Ovary (tissue), 7 donors: ENCODE measurements around the genes NLE1 and UNC45B.

DNA sequence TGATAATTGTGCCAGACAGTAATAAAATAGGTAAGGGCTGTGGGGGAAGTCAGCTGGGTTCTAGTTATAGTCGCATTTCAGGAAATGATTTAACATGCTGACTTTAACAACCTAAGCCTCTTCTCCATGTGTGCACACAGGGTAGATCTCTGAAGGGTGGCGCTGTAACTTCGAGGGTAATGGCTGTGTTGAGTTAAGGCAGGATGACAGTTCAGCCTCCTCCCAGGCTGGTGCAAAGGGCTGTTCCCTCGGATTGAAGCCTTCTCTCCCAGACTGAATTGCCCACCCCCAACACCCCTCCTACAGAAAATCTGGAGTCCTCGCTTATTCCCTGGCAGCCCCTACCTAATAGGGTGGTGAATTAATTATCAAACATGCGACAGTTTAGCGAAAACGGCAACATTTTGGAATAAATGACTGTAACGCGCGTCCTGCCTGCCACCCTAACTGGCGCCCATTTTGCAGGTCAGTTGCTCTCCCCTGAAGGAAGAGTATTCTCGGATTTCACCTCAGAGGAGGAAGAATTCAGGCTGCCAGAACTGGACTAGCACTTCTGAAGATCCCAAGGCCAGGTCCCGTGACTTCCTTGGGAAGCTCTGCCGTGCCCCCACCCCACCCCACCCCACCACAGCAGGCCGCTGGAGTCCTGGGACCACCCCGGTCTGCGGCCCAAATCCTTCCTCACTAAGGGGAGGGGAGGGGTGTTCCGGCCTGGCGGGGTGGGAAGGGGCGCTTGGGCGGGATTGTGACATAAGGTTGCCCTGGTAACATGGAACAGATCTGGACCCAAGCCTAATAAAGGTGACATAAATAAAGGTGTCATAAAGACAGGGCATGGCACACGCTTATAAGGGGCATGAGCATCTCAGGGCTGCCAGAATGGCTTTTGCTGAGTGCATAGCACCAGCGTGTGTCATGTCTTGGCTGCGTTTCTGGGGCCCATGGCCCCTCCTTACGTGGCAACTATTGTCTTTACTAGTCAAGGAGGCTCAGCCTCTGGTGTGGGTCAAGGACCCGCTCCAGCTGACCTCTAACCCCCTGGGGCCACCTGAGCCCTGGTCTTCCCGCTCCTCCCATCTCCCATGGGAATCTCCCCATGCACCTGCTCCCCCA lies 13.4 kb downstream of the LRRC37B start:
- PRO-cap, 7 experiments, result no peak in any of the 7 experiments
- RAMPAGE, long total RNA, 2 experiments, result no peak in any of the 2 experiments

DNA sequence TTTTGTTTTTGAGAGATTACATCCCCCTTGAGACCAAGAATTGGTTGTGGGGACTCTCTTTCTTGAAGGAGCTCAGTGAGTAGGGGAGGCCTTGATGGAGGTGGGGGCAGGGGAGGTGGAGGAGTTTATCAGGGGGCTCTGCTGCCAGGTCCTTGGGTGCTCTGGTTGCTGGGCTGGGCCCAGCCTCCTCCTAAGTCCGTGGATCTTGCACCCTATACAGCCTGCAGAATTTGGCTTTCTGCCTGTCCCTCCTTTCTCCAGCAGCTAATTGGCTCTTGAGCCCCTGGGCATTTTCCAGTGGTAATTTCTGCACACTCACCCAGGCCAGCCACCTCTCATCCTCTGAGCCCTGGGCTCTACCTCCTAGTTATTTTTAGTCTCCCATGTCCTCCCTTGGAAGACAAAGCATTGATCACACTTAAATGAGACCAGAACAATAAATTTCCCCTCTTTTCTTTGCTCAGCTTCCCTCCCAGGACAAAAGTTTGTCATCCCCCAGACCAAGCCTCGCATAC lies 38.1 kb downstream of the RHBDL3 start:
- PRO-cap, 7 experiments, result no peak in any of the 7 experiments
- RAMPAGE, long total RNA, 2 experiments, result no peak in any of the 2 experiments

GRCh38 chr17:32310998-32311762 lies 30.8 kb downstream of the C17orf75 start:
- PRO-cap, 7 experiments, result peak in 4 of 7 experiments; most common minus-strand start chr17:32311280 (in 2)
- RAMPAGE, long total RNA, 2 experiments, result no peak in any of the 2 experiments

DNA sequence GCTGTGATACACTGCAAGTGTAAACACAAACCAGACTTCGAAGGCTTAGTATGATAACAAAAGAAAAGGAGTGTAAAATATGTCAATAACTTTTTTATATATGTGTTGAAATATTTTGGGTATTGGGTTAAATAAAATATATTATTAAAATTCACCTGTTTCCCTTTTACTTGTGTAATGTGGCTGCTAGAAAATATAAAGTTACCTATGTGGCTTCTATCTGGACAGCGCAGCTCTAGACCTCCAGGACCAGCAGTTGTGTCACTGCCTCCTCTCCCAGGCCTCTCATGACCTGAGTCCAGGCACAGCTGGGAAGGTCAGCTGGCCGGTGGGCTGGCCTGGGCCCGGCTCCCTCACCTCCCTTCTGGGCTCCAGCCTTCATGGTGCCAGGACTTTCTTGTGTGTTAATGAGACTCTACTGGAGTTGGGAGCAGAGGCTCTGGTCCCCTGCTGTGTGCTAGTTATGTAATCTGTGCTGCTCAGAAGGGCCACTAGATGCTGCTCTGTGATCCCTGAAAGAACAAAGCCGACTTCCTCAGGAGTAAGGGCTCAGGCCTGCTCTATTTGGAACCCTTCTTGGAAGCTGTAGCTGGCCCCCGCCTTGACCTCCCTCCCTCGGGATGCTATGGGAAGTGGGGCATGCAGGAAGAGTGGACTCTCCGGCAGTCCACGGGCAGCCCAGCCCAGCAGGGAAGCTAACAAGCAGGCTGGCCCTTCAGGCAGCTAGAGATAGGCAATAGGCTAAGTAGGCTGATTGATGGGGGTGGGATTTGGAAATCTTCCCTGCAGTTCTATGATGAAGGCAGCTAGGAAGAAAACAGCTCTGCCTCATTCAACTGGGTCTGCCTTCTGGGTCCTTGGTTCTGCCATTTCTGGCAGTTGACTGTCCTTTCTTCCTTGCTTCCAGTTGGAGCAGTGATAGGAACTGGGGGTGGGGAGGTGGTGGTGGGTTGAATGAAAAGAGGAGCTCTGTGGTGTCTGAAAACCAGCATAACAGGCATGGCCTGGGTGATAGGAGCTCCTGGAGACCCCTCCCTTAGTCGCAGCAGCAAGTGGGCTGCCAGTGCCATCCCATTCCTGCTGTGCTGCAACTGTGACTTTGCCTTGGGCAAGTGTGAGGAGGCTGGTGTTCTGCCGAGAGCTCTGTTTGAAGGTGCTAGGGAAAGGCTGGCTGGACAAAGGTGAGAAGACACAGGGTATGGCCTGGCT lies 3.2 kb upstream of the CDK5R1 start:
- PRO-cap, 7 experiments, result peak in 4 of 7 experiments; most common plus-strand start position 665 of the sequence (in 3); most common minus-strand start position 688 of the sequence (in 3)
- RAMPAGE, long total RNA, 2 experiments, result no peak in any of the 2 experiments

GRCh38 chr17:32490040-32490808 lies 3.4 kb downstream of the CDK5R1 start:
- PRO-cap, 7 experiments, result no peak in any of the 7 experiments
- RAMPAGE, long total RNA, 2 experiments, result no peak in any of the 2 experiments

GRCh38 chr17:32511086-32511815 lies 24.5 kb downstream of the CDK5R1 start:
- PRO-cap, 7 experiments, result no peak in any of the 7 experiments
- RAMPAGE, long total RNA, 2 experiments, result start-site peak on the minus strand in 1 of 2 experiments, at chr17:32511480-32511512 at its widest, 5 reads per replicate

GRCh38 chr17:32518452-32519008 lies 31.7 kb downstream of the CDK5R1 start:
- PRO-cap, 7 experiments, result no peak in any of the 7 experiments
- RAMPAGE, long total RNA, 2 experiments, result no peak in any of the 2 experiments

- PRO-cap, 7 experiments, result no peak in any of the 7 experiments
- RAMPAGE, long total RNA, 2 experiments, result no peak in any of the 2 experiments
These were observed 34.3 kb downstream of the CDK5R1 start for GRCh38 chr17:32520856-32521733.

- PRO-cap, 7 experiments, result no peak in any of the 7 experiments
- RAMPAGE, long total RNA, 2 experiments, result no peak in any of the 2 experiments
These were observed 42.0 kb downstream of the CDK5R1 start for GRCh38 chr17:32528756-32529161.

DNA sequence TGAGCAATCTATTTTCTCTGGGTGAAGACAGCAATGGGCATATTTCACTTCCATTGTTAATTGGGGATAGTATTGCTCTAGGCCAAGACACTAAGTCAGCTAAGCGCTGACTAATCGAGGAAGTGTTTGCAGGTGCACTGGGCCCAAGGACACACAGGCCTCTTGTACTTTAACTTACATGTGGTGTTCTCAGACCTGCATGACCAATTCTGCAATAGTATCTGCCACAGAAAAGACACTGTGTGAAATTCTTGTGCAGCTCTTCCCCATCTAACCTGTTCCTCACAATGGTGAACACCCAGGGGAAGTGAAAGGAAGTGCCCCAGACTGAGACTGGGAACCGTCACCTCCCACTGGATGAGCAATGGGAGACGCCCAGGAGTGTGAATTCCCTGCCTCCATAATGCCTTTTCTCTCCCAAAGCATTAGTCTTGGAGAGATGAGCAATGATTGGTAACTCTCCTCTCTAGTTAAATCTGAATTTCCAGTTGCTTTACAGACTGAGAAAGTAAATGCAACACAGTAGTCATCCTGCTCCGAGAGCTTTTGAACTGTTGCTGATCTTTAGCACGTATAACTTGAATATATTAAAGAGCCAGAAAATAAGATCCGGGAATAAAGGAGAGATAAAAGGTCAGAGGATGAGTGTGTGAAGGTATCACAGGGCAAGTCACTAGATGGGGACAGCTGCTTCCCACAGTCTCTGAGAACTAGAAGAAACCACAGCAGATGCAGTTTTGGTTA lies 82.6 kb downstream of the CDK5R1 start:
- PRO-cap, 7 experiments, result no peak in any of the 7 experiments
- RAMPAGE, long total RNA, 2 experiments, result no peak in any of the 2 experiments

DNA sequence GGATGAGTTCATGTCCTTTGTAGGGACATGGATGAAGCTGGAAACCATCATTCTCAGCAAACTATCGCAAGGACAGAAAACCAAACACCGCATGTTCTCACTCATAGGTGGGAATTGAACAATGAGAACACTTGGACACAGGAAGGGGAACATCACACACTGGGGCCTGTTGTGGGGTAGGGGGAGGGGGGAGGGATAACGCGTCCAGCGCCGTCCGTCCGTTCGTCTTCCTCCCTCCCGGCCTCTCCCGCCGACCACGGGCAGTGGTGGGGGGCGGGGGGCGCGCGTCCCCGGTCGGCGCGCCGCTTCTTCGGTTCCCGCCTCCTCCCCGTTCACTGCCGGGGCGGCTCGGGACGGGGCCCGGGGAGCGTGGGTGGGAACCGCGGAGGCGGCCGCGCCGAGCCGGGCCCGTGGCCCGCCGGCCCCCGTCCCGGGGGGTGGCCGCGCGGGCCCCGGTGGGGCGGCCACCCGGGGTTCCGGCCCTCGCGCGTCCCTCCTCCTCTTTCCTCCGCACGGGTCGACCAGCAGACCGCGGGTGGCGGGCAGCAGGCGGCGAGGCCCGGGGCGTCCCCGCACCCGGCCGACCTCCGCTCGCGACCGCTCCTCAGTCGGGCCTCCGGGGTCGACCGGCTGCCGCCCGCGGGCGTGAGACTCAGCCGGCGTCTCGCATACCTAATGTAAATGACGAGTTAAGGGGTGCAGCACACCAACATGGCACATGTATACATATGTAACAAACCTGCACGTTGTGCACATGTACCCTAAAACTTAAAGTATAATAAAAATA lies 54.5 kb downstream of the MYO1D start:
- PRO-cap, 7 experiments, result peak in 7 of 7 experiments; most common plus-strand start position 524 of the sequence (in 3); most common minus-strand start position 268 of the sequence (in 4)
- RAMPAGE, long total RNA, 2 experiments, result no peak in any of the 2 experiments

- PRO-cap, 7 experiments, result no peak in any of the 7 experiments
- RAMPAGE, long total RNA, 2 experiments, result no peak in any of the 2 experiments
These were observed 25.6 kb downstream of the MYO1D start for GRCh38 chr17:32851035-32852001.

GRCh38 chr17:32909815-32910376 lies 18.1 kb upstream of the TMEM98 start:
- PRO-cap, 7 experiments, result peak in 2 of 7 experiments; most common plus-strand start chr17:32910146 (in 2)
- RAMPAGE, long total RNA, 2 experiments, result no peak in any of the 2 experiments

- PRO-cap, 7 experiments, result no peak in any of the 7 experiments
- RAMPAGE, long total RNA, 2 experiments, result no peak in any of the 2 experiments
These were observed 57.9 kb downstream of the TMEM132E start for GRCh38 chr17:34637326-34637735.

GRCh38 chr17:35141614-35142714 lies at the start of gene NLE1:
TSS of gene NLE1 (minus strand) at chr17:35142303.
- PRO-cap, 7 experiments, result peak in 7 of 7 experiments; most common plus-strand start chr17:35142390 (in 1); most common minus-strand start chr17:35142297 (in 7)
- RAMPAGE, long total RNA, 2 experiments, result start-site peak on the minus strand in 2 of 2 experiments, at chr17:35142294-35142301 at its widest, 27 to 32 reads per replicate

GRCh38 chr17:35147103-35148145 lies at the start of gene UNC45B:
TSS of gene UNC45B (plus strand) at chr17:35147817.
- PRO-cap, 7 experiments, result no peak in any of the 7 experiments
- RAMPAGE, long total RNA, 2 experiments, result no peak in any of the 2 experiments

DNA sequence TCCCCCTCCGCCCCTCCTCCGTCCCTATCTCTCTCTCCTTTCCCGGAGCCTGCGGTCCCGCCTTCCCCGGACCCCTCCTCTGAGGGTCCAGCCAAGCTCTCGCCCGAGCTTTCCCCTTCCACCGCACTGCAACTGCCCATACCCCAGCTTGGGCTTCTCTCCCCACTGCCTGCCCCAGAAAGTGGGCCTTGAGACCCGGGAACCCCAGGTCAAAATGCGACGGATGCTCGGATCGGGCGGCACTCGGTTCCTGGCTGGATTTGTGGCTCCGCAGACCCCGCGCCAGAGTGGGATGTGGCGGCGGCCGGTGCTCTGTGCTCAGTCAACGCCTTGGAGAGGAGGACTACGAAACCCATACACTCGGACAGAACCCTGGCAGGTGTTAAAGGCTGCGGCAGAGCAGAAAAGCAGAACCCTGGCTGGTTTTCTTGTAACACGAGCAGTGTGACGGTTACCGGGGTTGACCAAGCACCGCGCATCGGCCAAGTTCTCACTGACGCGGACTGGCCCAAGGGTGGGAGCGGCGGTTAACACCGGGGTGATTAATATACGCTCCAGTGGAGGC lies 834 bp upstream of the SLFN13 start:
- PRO-cap, 7 experiments, result no peak in any of the 7 experiments
- RAMPAGE, long total RNA, 2 experiments, result no peak in any of the 2 experiments

GRCh38 chr17:35531242-35531522 lies 6.3 kb downstream of the SLFN12L start:
- PRO-cap, 7 experiments, result no peak in any of the 7 experiments
- RAMPAGE, long total RNA, 2 experiments, result no peak in any of the 2 experiments

GRCh38 chr17:35536591-35537334 lies 715 bp downstream of the SLFN12L start:
- PRO-cap, 7 experiments, result no peak in any of the 7 experiments
- RAMPAGE, long total RNA, 2 experiments, result no peak in any of the 2 experiments

- PRO-cap, 7 experiments, result no peak in any of the 7 experiments
- RAMPAGE, long total RNA, 2 experiments, result no peak in any of the 2 experiments
These were observed 9.6 kb downstream of the AP2B1 start for GRCh38 chr17:35596336-35597502.